Melanocyte of skin (primary cell): ENCODE measurements around a stretch of chr5.

DNA sequence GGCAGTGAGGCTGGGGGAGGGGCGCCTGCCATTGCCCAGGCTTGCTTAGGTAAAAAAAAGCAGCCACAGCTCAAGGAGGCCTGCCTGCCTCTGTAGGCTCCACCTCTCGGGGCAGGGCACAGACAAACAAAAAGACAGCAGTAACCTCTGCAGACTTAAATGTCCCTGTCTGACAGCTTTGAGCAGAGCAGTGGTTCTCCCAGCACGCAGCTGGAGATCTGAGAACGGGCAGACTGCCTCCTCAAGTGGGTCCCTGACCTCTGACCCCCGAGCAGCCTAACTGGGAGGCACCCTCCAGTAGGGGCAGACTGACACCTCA lies 15.6 kb downstream of the DCTN4 start:
- CAGE, long polyA plus RNA, 2 experiments = no peak in any of the 2 experiments

GRCh38 chr5:150753485-150754001 lies 5.3 kb downstream of the DCTN4 start:
- CAGE, long polyA plus RNA, 2 experiments = no peak in any of the 2 experiments

DNA sequence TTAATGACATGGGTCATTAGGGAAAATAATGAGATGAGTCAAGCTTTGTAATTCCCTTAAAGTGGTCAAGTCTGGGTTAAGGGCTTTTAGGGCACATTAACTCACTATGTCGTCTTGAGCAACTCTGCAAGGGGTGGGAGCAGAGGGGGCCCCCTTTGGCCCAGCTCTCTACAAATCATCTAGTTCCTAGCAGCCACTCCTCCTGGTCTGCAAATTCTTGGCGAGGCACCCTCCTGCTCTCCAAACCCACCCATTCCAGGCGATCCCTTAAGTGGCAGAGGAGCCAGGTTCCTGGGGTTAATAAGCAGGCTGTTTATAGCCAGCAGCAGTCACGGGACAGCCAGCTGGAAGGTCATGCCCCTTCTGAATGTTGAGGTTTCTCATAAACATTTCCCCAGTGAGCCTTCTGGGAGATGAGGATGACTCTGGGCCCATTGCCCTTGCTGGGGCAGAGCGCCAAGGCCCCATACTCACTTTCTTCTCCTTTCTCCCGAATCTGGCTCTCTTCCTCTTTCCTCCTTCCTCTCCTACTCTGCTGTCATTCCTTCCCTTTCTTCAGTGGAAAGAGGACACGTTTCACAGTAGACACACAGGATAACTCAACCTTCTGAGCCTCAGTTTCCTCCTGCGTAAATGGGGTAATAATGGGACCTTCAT lies 14.3 kb upstream of the GPX3 start:
- CAGE, long polyA plus RNA, 2 experiments = no peak in any of the 2 experiments

DNA sequence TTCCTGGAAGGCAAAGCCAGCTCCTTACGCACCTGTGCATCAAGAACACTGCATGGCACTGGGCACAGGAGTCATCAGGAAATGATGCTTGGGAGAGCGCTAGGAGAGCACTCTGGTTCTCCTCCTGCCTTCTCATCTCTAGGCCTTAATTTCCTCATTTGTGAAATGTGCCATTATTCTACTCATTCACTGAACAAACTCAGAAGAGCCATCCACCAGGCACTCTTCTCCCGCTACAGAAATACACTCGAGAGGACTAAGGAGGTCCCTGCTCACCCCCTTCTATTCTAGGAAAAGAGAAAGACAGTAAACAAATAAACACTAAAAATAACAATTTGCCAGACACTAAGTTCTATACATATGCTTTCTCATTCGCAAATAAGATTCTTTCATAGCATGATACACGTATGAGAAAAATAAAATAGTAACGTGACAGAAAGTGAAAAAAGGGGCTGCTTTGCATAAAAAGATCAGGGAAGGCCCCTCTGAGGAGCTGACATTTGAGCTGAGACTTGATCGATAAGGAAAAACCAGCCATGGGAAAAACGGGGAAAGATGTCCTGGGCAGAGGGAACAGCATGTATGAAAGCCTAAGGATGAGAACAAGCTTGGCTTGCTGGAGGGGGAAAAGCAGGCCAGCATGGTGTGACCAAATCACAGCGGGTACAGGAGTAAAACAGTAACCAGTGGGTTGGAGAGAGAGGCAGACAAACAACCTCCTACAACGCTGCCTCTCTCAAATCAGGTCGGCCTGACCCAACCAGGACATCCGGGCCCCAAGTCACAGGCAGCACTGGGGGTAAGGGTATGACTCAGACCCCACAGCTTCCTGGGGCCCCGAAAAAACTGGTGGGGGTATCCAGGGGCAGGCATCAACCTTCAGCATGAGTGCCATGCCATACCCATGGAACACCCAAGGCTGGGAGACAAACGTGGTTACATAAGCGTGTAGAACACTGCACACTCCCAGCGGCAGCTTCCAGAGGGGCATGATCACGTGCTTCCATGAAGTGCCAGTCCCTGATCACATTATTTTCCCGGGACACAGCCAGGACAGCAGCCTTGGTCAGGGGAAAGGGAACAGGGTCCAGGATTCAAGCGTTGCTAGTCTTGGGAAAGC lies 2.3 kb downstream of the TNIP1 start:
- CAGE, long polyA plus RNA, 2 experiments = no peak in any of the 2 experiments

DNA sequence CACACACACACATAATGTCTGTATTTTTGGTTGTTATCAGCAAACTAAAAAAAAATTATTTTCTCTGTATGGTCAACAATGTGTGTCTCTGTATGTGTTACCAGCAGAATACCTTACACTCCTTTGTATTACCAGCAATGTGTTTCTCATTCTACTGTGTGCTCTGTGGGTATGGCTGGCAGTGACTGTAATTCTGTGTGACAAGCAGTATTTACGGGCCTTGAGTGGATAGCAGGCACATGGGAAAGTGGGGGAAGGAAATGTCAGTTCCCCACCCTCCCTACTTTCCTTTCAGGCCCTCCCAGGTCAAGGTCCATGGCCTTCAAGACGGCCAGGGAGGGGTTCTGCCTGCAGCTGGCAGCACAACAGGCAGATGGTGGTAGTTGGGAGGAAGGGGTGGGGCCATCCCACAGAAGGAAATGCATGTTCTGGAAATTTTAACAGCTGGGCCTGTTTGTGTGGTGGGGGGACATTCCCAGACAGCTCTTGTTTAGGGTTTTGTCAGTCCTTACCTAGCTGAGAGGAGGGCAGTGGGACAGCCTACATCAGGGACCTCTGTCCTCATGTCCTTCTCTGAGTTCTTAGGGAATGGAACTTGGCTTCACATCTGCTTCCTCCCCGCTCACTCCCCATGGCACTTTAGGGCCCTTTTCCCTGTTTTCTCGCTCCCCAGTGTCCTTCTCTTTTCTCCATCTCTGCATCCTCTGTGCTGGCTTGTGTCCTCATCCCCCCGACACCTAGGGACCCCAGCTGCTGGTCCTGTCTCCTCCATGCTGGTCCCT lies 14.6 kb upstream of the TNIP1 start:
- CAGE, long polyA plus RNA, 2 experiments = no peak in any of the 2 experiments

- CAGE, long polyA plus RNA, 2 experiments = no peak in any of the 2 experiments
Measured at GRCh38 chr5:151104488-151105458, 23.9 kb upstream of the TNIP1 start.

GRCh38 chr5:151125337-151125941 lies 32.1 kb downstream of the ANXA6 start:
- CAGE, long polyA plus RNA, 2 experiments = no peak in any of the 2 experiments

DNA sequence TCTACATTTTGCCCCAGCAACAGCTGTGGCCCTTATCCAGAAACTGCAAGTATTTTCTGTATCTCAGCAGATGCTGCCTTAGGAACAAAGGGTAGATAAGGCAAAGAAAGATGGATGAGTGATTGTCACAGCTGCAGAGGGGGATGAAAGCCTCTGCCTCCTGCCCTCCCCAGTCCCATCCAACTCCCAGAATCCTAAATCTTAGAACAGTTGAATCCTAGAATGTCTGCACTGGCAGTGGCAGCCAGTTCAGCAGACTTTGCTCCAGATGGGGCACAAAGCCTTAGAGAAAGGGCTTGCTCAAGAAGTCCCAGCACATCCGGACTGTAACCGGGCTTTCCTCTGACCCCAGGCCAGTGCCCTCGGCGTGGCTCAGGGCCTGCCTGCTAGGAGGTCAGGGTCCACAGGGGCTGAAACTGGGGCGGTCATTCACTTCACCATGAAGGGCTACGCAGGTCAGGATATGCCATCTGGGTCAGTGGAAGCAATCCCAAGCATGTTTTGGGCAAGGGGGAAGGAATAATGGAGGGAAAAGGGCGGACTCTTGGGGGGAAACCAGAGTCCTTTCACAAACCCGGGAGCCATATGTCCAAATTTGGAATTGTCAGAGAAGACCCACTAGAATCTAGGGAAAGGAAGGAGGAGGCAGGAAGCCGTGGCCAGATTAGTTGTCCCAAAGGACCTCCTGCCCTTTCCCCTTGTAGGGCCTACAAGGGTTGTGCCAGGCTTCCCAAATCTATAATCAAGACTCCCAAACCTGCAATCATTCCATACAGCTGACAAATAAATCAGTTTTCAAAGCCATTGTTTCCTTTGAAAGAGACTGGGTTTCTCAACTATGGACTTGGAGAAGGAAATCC lies 1.3 kb downstream of the ANXA6 start:
- CAGE, long polyA plus RNA, 2 experiments = no peak in any of the 2 experiments

DNA sequence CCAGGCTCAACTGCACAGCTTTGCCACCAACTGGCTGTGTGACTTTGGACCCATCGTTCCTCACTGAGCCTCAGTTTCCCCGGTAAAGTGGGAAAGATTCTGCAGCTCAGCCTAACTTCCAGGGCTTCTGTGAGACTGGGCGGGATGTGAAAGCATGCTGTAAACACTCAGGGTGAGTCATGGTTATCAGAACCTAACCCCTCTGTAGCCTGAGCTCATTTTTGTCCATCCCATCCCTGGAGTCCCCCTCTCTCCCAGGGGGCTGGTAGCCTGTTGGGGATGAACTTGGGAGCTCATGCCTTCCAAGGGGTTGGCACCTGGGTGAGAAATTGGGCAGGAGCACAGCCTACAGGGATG lies 2.3 kb downstream of the CCDC69 start:
- CAGE, long polyA plus RNA, 2 experiments = no peak in any of the 2 experiments

- CAGE, long polyA plus RNA, 2 experiments = no peak in any of the 2 experiments
Measured at GRCh38 chr5:151242258-151242726, 10.7 kb upstream of the GM2A start.

DNA sequence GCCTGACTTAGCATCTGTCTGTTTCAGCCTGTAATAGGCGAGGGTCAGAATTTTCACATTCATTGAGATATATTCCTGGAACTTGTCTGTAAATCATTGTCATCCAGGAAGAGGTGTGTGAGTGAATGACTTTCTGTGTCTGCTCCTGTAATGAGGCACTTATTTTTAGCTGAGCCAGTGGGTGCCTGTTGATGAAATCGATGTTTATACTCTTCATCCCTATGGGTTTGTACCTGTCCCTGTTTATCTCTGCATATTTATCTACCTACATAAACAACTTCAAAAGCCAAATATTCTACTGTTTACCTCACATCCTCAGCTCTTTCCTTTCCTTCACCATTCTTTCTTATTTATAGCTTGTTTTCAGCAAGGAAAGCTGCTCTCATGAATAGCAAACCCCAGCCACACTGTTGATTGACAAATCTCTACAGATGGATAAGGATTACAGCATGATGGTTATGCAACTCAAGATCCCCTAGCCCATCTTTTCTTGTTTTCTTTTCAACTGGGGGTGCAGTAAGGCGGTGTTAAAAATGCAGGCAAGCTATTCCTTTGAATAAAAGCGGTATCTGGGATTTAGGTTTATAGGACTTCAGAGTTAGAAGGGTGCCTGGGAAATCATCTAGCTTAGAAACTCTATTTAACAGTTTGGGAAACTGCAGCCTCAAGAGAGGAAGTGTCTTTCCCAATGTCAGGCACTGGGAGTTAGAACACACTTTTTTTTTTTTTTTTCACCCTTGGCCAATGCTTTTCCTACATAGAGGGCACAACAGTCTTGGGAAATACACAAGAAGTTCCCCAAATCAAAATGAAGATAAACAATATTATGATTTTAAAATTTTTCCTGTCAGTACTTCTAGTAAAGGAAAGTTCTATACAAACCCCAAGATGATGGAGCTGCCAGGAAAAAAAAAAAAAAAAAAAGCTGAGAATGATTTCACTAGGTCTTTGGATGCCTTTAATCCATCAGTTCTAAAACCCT lies 2.7 kb downstream of the SPARC start:
- CAGE, long polyA plus RNA, 2 experiments = no peak in any of the 2 experiments

DNA sequence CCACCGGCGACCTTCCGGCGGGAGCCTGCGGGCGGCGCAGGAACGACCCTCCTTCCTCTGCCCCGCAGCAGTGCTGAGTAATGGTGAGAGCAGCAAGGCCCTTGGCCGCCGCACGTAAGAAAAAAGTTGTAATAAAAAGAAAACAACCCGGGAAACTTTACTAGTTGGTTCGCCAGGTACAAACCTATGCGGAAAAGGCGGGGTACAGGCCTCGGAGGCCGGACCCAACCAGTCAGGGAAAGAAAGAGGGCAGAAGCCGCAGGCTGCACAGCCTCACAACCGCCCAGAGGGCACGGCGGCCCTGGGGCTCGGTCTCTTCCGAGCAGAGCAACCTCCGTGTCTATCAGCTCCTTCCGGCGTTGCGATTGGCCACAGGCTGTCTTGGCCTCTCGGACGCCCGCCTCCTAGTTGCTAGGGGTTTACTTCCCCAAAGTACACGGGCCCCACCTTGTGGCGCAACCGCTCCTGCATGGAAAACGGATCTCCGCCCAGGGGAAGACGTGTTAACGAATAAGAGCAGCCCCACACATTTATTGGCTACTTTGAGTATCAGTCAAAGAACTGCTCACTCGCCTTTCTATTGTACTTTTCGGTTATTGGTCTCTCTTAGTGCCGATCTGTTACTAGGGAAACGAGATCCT lies 504 bp upstream of the G3BP1 start:
- CAGE, long polyA plus RNA, 2 experiments = no peak in any of the 2 experiments

GRCh38 chr5:151773944-151774305 lies 2.2 kb downstream of the G3BP1 start:
- CAGE, long polyA plus RNA, 2 experiments = no peak in any of the 2 experiments

DNA sequence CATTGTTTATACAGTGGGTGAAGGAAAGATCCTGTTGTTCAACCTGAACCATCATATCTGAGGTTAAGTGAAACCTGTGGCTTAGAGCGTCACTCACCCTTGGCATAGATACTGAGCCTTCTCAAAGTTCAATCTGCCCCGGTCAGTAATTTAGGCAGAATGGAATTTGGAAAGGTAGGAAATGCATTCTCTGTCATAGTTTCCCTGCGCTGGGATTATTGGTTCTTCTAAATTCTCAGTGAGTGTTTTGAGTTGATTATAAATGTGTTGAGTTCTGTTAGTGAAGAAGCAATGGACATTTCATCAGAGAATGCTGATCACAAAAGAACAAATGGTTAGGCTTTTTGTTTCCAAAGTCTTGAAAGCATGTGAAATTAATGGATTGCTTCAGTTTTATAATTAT lies 456.3 kb upstream of the NMUR2 start:
- CAGE, long polyA plus RNA, 2 experiments = no peak in any of the 2 experiments

GRCh38 chr5:152953856-152954310 lies 536.6 kb upstream of the GRIA1 start:
- CAGE, long polyA plus RNA, 2 experiments = no peak in any of the 2 experiments

DNA sequence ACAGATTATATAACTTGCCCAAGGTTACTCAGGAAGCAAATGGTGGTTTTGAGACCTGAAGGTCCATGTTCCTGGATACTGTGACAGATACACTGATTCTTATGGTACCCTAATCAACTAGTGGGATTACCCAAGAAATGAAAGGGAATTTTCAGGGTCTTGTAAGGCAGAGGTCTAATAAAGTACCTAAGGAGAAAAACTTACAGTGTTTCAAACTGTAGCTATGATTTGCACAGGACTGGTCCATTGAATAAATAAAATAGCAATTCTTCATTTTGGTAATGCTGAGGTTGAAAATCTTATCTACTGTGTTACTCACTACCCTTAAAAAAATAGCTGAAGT lies 4.9 kb downstream of the GRIA1 start:
- CAGE, long polyA plus RNA, 2 experiments = no peak in any of the 2 experiments

DNA sequence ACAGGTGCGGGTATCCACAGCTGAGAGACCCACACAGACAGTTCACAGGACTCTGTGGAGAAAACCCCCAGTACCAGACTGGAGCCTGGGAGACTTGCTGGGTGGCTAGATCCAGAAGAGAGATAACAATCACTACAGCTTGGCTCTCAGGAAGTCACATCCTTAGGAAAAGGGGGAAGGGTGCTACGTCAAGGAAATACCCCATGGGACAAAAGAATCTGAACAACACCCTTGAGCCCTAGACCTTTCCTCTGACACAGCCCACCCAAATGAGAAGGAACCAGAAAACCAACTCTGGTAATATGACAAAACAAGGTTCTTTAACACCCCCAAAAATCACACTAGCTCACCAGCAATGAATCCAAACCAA lies 23.3 kb downstream of the FAM114A2 start:
- CAGE, long polyA plus RNA, 2 experiments = no peak in any of the 2 experiments

DNA sequence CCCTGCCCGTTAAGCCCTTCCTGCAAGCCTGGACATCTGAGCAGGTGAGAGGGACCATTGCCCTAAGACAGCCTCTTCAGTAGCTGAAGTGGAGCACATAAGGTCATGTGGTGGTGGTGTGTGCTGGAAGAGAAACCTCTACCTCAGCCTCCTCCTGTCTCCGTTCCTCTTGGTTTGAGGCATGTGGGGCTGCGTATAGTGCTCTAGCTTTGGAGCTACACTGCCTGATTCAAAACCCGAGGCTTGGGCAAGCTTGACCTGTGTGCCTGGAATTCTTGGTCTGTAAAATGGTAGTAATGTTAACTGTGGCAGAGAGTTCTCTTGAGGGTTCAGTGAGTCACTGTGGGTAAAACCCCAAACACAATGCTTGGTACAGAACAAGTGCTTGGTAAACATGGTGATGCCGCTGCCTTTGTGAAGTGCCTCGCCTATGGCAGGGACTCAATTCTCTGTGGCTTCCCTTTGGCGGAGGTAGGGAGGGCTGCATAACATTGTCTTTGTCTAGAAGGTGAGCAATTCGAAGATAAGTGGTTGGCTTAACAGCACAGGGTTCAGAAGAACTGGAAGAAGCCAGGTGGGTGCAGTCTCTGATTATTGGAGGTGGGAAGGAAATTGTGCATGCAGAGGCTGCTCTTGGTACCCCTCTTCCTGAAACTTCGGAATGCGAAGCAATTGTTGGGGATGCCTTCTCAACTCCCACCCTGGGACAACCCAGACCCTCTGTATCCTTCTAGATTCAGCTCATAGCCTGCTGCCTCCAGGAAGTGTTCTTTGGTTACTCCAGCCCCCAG lies 7.6 kb downstream of the GALNT10 start:
- CAGE, long polyA plus RNA, 2 experiments = no peak in any of the 2 experiments

- CAGE, long polyA plus RNA, 2 experiments = no peak in any of the 2 experiments
Measured at GRCh38 chr5:154202526-154203407, 12.2 kb downstream of the GALNT10 start.

GRCh38 chr5:154395428-154396292 lies 50.1 kb upstream of the SAP30L start:
- CAGE, long polyA plus RNA, 2 experiments = no peak in any of the 2 experiments